Metastatic Breast Carcinoma in the Ovary (tissue), 3 donors: ENCODE measurements around a stretch of chr4.

- PRO-cap, 3 experiments = no peak in any of the 3 experiments
Measured at GRCh38 chr4:1241229-1241718, 7.7 kb downstream of the CTBP1 start.

DNA sequence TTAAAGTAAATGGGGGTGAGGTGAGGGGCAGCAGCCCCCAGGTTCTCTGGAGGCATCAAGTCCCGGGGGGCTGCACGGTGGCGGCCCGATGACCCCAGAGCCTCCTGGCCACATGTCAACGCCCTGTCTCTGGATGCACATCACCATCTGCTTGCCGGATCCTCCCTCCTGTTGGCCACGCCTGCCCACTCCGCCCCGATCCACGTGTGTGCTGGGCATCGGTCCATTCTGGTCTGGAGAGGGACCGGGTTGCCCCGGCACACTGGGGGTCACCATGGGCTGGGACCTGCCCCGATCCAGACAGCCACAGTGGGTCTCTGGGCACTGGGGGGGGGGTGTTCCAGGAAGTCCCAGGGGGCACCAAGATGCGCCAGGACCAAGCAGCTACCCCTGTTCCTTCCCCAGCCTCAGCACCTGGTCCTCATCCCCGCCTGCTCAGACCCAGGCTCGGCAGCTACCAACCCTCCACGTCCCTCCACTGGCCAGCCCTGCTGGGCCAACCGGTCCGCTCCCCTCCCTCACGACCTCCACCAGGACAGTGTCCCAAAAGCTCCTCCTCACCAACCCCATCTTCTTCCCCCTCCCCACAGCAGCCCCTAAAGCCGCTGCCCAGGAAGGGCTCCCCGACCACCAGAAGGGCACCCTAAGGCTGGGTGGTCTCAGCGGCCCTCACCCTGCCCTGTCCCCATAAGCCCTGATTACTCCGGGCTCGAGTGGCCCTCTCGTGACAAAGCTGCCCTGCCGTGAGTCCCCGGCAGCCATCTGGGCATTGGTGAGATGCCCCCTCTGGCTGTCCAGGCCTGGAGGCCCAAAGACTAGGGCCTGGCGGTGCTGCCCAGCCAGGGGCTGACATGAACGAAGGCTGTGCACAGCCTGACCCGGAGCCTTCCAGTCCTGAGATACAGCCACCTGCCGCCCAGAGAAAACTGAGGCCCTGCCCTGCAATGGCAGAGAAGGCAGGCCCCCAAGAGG is 4.6 kb downstream of the CTBP1 start:
- PRO-cap, 3 experiments = no peak in any of the 3 experiments

DNA sequence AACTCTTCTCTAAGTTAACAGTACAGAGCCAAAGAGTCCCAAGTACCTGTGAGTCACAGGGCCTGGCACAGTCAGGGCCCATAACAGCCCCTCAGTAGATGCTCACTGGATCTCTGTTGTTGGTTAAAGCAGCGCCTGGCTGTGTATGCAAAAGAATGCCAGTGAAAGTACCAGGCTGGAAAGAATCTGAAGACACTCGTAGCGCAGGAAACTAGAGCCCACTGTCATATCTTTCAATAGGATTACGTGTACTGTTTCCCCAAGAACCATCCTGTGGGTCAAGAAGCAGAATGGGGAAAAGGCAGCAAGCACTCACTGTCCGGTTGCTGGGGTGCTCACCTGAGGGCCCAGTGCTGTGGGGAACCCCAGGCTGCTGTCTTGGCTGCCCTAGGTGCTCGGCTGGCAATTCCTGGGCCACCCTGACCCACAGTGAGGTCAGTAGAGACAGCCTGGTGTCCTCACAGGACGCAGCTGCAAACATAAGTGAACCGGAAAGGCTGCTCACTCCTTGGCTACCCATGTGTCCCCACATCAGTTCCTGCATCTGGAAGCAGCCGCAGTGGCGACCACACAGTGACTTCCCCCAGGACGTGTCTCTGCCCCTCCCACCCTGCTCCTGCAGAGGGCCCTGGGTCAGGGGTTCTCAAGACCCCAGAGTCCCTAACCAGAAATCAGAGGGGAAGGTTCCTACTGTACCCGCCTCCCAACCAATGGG is 3.1 kb upstream of the SLBP start:
- PRO-cap, 3 experiments = no peak in any of the 3 experiments

DNA sequence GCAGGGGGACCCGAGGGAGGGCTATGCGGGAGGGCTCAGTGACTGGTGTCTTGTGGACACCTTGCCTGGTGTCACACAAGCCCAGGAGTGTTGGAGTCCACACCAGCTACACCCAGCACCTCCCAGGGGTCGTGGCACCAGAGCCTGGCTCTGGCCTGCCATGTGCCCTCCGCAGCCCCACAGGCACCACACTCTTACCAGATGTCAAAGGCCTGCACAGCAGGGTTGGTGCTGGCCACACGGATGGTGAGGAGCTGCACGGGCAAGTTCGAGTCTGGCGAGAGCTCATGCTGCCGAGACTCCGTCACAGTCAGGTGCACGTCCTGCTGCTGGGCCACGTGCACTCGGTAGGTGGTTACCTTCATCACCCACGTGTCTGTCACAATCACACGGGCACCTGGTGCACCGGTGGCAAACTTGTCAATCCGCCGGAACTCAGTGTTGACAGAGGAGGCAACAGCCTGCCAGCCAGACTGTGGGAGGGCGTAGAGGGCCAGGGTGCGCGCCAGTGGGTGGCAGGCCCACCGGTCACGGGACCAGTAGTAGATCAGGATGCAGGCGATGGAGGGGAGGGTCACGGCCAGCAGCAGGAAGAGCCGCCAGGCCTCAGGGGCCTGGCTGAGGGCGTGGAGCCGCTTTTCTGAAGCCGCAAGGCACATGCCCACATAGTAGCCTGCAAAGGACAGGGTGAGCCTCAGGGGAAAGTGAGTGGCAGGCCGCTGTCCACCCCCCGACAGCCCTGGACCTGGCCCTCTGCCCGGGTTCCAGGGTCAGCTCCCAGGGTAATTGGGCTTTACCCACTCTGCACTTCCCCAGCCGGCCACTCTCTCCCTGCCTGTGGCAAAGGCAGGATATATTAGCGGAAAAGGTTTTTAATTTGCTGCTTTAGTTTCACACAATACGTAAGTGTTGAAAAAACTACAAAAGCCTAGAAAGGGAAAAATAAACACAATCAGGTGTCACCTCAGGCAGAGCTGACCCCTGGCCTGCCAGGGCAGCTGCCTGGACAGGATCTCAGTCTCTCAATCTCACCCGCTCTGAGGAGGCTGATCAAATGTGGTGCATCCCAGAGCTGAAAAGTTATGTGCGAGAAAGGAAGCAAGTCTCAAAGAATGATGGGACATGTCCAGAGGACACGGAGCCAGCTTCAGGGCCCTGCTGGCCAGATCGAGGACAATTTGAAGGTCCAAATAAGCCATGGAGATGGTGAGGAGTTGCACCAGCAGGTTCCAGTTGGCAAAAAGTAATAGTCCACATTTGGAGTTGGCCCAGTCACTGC is 2.7 kb downstream of the TMEM129 start:
- PRO-cap, 3 experiments = peak in 2 of 3 experiments; most common plus-strand start position 431 of the sequence (in 2); most common minus-strand start position 276 of the sequence (in 1)

DNA sequence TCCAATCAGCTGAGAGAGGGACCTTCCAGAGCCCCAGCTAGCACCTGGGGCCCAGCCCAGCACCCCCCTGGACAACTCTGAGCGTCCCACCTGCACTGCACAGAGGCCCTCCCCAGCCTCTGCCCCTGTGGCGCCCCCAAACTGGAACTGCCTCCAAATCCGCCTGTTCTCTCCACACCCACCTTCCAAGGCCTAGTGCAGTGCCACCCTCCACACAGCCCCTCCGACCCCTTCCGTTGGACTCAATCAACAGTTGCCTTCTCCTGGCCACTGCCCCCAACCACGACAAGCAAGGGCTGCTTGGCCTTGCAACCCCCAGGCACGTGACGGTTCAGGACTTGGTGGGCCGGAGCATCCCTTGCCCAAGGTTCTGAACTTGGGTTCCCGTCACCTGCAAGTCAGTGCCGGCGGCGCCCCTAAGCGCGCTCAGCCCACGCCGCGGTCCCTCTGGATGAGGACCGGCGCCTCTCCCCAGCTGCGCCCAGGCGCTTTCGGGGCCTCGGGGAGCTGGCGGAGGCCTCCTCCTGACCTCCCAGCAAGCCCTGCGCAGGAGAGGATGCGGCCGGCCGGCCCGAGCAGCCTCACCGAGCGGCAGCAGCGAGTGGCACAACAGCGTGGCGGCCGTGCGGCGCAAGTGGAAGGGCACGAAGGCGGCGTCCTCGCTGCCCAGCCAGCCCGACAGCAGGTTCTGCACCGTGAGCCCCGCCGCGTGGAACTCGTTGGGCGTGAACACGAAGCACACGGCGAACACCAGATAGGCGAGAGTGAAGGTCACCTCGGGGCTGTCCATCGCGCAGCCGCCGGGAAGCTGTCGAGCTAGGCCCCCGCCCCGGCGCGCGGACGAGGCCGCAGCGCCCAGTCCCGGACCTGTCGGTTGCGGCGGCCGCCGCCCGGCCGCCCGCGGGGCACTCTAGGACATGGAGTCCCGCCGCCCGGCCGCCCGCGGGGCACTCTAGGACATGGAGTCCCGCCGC is 788 bp downstream of the TMEM129 start:
- PRO-cap, 3 experiments = peak in 3 of 3 experiments; most common plus-strand start position 584 of the sequence (in 3); most common minus-strand start position 892 of the sequence (in 2)

GRCh38 chr4:1753589-1754197 is 32.4 kb downstream of the TACC3 start:
- PRO-cap, 3 experiments = no peak in any of the 3 experiments

DNA sequence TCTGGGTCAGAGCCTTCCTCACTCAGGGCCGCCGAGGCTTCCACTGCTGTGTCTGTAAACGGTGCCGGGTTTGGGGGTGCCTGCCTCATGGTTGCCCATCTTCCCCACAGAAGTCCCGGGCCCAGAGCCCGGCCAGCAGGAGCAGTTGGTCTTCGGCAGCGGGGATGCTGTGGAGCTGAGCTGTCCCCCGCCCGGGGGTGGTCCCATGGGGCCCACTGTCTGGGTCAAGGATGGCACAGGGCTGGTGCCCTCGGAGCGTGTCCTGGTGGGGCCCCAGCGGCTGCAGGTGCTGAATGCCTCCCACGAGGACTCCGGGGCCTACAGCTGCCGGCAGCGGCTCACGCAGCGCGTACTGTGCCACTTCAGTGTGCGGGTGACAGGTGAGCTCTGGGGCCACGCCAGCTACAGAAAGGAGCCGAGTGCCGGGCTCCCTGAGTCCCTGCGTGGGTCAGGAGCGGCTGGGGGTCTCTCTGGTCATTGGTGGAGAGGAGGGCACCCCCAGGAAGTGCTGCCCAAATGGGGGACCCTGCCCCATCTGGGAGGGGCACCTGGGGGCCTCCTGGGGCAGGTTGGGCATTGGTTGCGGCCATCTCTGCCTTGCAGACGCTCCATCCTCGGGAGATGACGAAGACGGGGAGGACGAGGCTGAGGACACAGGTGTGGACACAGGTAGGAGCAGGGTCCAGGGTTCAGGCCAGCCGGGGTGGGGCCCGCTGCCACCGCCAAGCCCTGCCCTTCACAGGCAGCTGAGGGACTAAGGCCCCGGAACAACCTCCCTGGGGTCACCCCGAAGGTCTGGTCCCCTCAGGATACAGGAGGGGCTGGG is 6.3 kb downstream of the FGFR3 start:
- PRO-cap, 3 experiments = no peak in any of the 3 experiments

DNA sequence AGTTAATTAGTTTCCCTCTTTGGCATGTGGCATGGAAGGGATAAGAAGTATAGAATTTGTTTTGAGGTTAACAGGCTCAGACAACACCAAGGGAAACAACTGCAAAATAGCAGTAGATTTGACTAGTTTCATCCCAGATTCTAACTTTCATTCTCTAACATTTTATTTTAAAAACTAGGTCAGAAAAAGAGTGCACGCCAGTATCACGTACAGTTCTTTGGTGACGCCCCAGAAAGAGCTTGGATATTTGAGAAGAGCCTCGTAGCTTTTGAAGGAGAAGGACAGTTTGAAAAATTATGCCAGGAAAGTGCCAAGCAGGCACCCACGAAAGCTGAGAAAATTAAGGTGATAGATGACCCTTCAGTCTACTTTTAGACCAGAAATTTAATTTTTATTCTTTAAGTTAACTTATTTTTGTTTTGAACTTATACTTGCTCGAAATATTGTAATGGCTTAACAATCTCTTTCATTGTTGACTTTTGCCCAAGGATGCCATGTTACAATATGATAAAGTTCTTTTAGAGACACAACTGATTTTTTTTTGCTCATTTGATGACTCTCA is 45.6 kb downstream of the NSD2 start:
- PRO-cap, 3 experiments = no peak in any of the 3 experiments

- PRO-cap, 3 experiments = no peak in any of the 3 experiments
Measured at GRCh38 chr4:1917894-1918695, 46.9 kb downstream of the NSD2 start.

- PRO-cap, 3 experiments = no peak in any of the 3 experiments
Measured at GRCh38 chr4:1964534-1965474, 44.0 kb downstream of the NELFA start.

DNA sequence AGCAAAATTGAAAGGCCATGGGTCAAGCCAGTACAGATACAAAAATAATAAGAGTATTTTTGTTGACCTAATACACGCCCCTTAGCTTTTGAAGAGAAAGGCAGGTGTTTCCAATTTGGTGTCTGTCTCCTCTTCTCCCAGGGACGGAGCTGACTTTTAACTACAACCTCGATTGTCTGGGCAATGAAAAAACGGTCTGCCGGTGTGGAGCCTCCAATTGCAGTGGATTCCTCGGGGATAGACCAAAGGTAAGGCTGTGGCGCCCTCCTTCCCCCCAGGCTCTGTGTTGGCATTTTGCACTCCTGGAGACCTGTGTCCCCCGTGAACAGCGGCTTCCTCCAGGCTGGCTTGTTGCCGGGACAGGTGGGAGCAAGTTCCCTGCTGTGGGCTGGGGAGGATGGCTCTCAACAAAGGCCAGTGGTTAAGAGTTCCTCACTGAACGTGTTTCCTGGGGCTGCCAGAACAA is 33.6 kb downstream of the NELFA start:
- PRO-cap, 3 experiments = no peak in any of the 3 experiments

DNA sequence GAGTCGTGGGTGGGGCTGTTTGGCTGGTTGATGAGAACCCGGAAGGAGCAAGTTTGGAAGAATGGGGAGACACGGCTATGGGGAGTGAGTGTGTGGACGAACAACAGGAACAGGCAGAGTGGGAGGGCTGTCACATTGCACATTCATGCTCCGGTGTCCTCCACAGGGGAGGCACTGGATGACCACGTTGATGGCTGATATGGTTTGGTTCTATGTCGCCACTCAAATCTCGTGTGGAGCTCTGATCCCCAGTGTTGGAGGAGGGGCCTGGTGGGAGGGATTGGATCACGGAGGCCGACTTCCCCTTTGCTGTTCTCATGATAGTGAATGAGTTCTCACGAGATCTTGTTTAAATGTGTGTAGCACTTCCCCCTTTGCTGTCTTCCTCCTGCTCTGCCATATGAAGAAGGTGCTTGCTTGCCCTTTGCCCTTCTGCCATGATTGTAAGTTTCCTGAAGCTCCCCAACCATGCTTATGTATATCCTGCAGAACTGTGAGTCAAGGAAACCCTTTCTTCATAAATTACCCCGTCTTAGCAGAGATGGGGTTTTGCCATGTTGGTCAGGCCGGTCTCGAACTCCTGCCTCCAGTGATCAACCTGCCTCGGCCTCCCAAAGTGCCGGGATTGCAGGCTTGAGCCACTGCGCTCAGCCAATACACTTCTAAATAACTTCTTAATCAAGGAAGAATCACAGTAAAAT is 4.9 kb upstream of the C4orf48 start:
- PRO-cap, 3 experiments = no peak in any of the 3 experiments

DNA sequence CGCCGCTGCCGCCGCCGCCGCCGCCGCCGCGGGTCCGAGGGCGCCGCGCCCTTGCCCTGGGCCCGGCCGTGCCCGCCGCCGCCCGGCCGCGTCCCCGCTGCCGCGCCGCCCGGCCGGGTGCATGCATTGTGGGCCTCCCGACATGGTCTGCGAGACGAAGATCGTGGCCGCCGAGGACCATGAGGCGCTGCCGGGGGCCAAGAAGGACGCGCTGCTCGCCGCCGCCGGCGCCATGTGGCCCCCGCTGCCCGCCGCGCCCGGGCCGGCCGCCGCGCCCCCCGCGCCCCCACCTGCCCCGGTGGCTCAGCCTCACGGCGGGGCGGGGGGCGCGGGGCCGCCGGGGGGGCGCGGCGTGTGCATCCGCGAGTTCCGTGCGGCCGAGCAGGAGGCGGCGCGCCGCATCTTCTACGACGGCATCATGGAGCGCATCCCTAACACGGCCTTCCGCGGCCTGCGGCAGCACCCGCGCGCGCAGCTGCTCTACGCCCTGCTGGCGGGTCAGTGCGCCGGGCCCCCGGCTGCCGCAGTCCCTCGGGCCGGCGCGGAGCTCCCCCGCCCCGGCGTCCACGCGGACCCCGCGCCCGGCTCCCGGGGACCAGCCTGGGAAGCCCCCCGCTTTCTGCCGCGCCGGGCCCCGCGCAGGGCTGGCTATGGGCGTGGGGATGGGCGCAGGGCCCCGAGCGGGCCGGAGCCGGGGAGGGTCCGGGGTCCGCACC is 422 bp downstream of the NAT8L start:
- PRO-cap, 3 experiments = no peak in any of the 3 experiments

- PRO-cap, 3 experiments = no peak in any of the 3 experiments
Measured at GRCh38 chr4:2094776-2095182, 35.7 kb downstream of the NAT8L start.

- PRO-cap, 3 experiments = peak in 1 of 3 experiments; most common plus-strand start chr4:2244232 (in 1)
Measured at GRCh38 chr4:2243768-2244301, 1.9 kb upstream of the HAUS3 start.

DNA sequence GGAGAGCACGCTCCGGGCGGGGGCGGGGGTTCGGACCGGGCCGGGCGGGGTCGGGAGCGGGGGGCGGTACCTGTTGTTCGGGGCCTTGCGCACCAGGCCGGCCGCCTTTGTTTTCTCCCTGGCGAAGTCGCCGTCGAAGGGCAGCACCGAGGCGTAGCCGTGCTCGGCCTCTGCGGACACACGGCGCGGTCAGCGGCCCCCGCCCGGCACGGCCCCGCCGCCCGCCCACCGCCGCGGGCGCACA is 332 bp downstream of the MXD4 start:
- PRO-cap, 3 experiments = no peak in any of the 3 experiments

GRCh38 chr4:2333233-2333618 is 71.3 kb upstream of the MXD4 start:
- PRO-cap, 3 experiments = no peak in any of the 3 experiments

GRCh38 chr4:2333619-2333929 is 71.7 kb upstream of the MXD4 start:
- PRO-cap, 3 experiments = no peak in any of the 3 experiments

GRCh38 chr4:2363183-2364110 is 55.0 kb downstream of the ZFYVE28 start:
- PRO-cap, 3 experiments = no peak in any of the 3 experiments

DNA sequence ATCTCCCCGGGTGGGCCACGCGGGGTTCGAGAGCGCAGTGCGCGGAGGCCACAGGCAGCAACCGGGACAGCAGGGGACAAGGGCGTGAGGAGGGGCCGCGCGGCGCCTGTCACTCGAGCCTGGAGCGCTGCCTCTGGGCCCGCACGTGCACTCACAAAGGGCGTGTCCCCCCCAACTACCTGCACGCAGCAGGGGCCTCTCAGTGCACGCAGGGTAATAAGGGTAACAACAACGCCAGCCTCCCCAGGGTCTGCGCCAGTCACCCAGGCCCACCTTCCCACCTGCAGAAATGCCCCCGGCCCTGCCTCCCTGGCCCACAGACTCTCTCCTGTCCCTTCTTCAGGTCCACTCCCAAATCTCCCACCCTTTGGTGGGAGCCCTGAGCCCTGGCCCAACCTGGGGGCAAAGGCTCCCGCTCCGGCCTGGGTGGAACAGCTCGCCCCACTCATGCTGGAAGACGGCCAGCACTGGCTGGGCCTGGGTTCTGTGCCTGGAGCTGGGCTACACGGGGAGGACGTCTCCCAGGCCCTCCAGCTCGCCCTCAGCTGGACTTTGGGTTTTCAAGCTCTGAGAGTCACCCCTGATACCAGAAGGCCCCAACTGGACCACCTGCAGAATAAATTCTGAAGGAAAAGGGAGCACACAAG is 53.1 kb downstream of the ZFYVE28 start:
- PRO-cap, 3 experiments = no peak in any of the 3 experiments